Neutrophil (primary cell): ENCODE measurements around a stretch of chr6.

GRCh38 chr6:16583072-16583896, 178.0 kb downstream of the ATXN1 start:
- PRO-cap, result no peak

- PRO-cap, result no peak
These were observed 91.1 kb downstream of the ATXN1 start for GRCh38 chr6:16670071-16670734.

DNA sequence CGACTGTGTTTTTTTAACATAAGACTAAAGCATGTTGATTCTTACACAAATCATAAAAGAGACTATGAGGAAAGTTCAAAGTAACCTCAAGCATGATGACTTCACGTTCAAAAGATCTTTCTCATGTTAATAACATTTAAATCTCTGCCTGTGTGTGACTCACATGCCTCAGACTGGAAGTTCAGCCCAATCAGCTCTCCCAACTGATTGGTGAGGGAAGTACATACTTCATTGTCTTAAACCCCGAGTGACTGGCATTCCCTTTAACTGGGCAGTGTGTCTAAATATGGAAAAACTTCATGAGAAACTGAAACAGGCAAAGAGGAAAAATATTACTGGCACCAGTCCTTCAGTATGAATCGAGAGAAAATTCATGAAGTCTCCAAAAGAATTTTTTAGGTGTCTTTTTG, 37.3 kb downstream of the ATXN1 start:
- PRO-cap, result no peak

DNA sequence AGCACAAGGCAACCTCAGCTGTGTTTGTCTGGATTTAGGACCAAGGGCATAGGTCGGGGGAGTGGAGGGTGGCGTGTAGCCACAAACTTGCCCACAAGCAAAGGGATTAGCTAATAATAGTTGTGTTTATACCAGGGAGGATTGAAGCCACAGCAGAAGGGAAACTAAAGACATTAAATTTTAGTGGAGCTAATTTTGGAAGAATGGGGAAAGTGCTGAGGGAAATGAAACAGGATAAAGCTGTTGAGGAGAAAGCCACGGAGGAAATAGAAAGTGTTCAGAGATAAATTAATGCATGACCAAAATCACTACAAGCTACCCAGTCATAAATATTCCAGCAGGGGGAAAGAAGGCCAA, 115.7 kb upstream of the STMND1 start:
- PRO-cap, result no peak

DNA sequence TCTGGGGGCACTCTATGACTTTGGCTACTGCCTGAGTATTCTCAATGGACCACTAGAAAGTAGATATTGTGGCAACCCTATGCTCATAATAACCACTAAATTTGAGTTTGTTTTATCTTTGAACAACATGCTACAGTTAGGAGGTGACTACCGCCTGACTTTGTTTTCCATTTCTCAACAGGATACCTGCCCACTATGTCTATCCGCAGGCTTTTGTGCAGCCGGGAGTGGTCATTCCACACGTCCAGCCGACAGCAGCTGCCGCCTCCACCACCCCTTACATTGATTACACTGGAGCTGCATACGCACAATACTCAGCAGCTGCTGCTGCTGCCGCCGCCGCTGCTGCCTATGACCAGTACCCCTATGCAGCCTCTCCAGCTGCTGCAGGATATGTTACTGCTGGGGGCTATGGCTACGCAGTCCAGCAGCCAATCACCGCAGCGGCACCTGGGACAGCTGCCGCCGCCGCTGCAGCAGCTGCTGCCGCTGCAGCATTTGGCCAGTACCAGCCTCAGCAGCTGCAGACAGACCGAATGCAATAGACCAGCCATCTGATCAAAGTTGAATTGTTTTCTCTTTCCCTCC, 10.5 kb downstream of the RBM24 start:
- PRO-cap, result no peak

DNA sequence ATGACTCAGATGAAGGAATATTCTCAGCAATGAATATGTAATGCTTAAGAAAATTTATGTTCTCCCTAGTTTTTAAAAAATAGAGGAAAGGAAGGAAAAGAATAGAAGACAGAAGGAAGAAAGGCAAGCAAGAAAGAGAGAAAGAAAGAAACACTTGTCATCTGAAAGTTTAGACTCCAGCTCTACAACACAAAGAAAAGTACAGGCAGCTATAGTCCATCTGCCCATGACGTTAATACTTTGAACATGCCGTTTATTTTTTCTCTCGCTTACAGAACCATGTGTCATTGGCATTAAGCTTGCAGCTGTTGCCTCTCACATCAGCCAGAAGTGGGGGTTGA, 36.2 kb downstream of the CAP2 start:
- PRO-cap, result no peak

- PRO-cap, result no peak
These were observed 80.2 kb downstream of the CAP2 start for GRCh38 chr6:17473540-17474121.

DNA sequence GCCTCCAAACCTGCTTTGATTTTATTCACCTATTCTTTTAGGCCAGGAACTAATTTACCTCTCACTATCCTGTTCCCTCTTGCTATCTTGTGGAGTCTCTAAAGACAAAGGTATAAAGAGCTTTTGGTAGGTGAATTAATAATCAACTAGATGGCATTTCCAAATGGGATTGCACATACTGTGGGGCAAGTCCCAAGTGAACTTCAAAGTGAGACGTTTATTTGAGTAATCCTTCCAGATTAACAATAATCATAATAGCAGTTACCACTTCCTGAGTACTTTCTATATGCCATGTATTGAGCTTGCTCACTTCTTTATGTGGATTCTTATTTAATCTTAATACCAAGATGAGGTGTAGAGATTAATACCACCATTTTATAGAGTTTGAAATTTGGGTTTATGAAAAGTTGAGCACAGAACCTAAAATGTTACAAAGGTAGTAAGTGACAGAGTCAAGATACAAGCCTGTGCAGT, 2.9 kb downstream of the FAM8A1 start:
- PRO-cap, result no peak

- PRO-cap, result no peak
These were observed 34.7 kb downstream of the NUP153 start for GRCh38 chr6:17671916-17672561.

GRCh38 chr6:17674619-17676026, 31.6 kb downstream of the NUP153 start:
- PRO-cap, result no peak

GRCh38 chr6:17811732-17812486, 105.2 kb upstream of the NUP153 start:
- PRO-cap, result no peak

DNA sequence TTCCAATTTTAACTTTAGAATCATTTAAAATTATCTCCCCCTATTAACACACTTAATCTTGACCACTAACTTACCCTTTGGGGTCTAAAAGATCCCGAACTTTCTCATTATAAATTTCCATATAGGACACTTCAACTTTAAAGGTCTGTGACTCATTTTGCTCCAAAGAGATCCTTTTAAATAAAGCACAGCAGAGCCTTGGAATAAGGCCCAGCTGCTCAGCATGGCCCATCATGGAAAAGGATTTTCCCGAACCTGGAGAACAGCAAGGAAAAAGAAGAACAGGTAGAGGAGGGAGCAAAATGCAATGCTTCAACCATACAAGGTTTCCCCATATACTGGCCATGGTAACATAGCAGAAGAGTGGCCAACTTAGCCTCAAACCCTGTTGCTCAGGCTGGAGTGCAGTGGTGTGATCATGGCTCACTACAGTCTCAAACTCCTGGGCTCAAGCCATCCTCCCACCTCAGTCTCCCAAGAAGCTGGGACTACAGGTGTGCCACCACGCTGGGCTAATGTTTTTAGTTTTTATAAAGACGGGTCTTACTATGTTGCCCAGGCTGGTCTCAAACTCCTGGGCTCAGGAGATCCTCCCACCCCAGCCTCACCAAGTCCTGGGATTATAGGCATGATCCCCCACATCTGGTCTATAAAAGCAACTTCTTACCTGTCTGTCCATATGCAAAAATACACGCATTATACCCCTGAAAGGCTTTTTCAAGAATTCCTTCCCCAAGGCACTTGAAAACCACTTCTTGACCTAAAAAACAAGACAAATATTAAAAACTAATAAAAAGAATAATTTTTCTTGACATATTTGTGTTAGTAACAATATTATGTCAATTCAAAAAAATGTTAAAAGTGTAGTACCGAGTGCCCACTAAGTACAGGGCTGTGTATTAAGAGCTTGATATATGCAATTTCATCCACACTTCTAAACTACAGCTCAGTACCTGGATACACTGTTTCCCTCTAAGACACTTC, 131.8 kb downstream of the KIF13A start:
- PRO-cap, result no peak

- PRO-cap, result no peak
These were observed 55.0 kb downstream of the KIF13A start for GRCh38 chr6:17932282-17932893.

GRCh38 chr6:18155763-18156650, 785 bp downstream of the KDM1B start:
- PRO-cap, result bidirectional peak, plus-strand start at chr6:18156288, minus-strand start at chr6:18156103

GRCh38 chr6:18213358-18214035, 50.8 kb downstream of the DEK start:
- PRO-cap, result no peak

- PRO-cap, result no peak
These were observed 934 bp downstream of the DEK start for GRCh38 chr6:18263415-18263776.

DNA sequence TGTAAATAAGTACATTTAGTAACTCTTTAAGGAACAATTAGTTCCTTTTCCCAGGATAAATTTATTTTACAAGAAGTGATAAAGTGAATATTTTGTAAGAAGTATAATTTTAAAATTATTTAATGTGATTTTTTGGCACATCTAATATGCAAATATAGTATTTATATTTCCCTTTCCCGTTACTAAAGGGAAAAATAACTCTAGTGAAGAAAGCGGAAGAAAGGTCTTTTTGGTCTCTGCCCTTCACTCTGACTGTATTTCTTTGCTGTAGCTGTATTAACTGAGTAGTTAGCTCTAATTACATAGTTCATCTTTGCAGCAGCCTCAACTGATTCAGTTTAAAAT, 57.4 kb upstream of the RNF144B start:
- PRO-cap, result no peak

DNA sequence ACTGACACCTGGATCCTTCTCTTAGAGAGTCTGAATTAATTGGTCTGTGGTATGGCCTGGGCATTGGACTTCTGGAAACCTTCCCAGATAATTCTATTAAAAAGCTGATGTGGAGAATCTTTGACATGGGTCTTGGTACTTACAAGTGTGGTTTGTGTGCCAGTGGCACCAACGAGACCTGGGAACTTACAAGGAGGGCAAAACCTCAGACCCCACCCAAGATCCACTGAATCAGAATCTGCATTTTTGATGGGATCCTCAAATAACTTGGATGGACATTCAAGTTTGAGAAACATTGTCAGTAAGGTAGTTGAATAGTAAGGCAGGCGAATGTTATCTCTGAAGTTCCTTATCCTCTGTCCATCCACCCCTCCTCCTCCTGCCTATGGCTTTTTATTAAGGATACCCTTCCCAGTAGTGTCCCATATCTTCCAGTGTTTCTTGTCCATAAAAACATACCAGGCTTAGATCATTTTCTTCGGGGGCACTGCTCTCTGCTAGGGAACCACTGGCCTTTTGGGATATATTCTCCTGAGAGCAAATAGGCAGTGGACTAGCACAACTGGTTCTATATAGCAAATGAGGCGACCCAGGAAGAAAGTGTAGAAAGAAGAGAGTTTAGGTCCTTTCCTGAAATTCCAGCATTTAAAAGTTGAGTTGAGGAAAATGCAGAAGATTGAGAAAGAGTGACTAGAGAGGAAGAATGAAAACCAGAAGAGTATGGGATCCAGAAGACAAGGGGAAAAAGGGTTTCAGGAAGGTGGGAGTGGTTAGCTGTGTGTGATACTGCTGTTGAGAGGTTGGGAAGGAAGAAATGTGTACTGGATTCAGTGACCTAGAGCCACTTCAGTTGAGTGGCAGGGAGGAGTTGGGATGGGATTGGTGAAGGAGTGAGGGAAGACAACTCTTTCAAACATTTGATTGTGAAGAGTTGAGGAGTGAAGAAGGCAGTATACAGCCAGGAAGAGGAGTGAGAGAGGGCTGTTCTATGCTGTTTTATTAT, 32.0 kb downstream of the RNF144B start:
- PRO-cap, result no peak

DNA sequence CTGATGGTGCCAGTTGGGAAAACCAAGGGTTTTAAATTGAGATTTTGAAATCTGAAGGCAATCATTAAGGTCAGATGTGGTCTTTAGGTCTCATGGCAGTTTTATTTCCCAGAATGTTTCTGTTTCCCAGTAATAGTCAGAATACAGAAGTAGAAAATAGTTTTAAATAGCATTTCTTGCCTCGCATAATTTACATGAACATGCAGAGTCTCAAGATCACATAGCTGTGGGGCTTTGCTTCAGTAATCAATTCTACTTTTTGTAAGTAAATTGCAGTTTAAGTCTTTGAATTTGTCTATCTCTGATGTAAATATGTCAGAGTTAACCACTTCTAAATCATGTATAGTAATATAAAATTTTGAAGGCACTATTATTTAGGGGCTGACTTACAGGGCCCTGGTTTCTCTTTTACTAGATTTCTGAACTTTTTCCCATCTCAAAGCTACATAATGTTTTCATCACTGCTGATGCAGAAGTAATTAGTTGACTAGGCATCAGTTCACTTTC, 58.2 kb downstream of the RNF144B start:
- PRO-cap, result no peak

- PRO-cap, result no peak
These were observed 533.8 kb upstream of the ID4 start for GRCh38 chr6:19303246-19303926.